Thoracic aorta (tissue), 1 donor: ENCODE measurements around a stretch of chr2.

GRCh38 chr2:28277853-28279195, 114.3 kb upstream of the FOSL2 start:
- RAMPAGE, long total RNA, result no peak

- RAMPAGE, long total RNA, result no peak
Measured at GRCh38 chr2:28327093-28327434, 65.6 kb upstream of the FOSL2 start.

- RAMPAGE, long total RNA, result no peak
Measured at GRCh38 chr2:28335314-28336105, 57.1 kb upstream of the FOSL2 start.

GRCh38 chr2:28338137-28338697, 54.4 kb upstream of the FOSL2 start:
- RAMPAGE, long total RNA, result no peak

DNA sequence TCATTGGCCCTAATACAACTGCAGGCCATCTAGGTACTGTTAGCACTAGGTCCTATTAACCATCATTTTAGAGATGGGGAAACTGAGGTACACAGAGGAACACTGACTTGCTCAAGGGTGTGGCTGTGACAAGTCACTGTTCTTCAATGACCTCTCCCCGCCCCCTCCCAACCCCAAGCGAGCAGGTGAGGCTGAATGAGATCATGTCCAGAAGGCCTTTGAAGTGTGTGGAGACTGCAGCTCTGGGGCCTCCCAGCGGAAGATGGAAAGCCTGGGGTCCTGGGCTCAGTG, 17.0 kb upstream of the FOSL2 start:
- RAMPAGE, long total RNA, result no peak

DNA sequence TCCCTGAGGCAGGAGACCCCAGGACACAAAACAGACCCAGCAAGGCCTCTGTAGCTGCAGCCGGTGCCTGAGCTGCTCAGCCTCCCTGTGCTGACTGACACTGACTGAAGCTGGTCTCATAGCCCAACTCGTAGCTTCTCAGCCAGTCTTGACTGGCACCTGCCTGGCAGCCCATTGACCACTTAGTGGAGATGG, 14.1 kb upstream of the FOSL2 start:
- RAMPAGE, long total RNA, result no peak

DNA sequence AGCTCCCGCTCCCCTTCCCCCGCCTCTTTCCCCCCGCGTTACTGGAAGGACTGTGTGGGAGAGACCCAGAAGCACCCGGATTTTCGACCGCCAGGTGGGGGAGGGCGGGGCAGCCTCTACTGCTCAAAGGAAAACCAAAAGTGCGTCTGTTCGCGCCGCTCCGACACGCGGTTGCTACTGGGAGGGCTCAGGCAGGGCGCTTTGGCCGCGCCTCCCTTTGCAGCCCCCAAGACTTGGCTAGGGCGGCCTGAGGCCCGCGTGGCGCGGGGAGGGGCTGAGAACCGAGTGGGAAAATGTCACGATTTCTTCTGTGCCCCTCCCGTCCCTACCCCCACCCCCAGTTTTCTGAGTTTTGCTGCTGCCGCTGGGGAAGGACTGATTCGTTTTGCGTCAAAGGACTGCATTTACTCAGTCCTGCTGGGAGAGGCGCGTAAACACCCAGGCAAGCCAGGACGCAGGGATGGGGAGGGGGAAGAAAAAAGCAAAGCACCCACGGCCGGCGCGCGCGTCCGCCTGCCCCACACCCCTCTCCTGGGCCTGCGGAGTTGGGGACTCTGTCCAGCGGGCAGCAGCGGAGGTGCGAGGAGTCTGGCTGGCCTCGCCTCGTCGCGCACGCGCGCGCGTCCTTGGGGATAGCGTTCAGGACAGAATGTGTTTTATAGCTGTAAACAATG, 2.0 kb upstream of the FOSL2 start:
- RAMPAGE, long total RNA, result no peak

DNA sequence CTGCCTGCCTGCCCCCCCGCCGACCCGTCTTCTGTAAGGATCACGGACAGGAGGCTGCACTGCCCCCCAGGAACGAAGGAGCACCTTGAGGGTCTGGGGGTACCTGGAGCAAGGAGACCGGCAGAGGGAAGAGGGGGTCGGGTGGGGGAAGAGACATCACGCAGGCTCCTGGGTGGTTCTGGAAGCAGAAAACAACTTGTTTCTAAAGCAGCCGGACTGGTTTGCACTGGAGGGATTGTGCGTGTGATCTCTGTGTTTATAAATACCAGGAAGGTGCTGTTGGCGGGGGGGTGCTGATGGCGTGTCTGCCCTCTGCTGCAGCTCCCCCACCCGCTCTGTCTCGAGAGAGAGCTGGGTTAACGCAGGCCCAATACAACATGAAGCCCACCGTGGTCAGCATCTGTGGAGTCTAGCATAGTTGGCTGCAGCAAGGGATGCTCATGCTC, 1.8 kb downstream of the FOSL2 start:
- RAMPAGE, long total RNA, result no peak

DNA sequence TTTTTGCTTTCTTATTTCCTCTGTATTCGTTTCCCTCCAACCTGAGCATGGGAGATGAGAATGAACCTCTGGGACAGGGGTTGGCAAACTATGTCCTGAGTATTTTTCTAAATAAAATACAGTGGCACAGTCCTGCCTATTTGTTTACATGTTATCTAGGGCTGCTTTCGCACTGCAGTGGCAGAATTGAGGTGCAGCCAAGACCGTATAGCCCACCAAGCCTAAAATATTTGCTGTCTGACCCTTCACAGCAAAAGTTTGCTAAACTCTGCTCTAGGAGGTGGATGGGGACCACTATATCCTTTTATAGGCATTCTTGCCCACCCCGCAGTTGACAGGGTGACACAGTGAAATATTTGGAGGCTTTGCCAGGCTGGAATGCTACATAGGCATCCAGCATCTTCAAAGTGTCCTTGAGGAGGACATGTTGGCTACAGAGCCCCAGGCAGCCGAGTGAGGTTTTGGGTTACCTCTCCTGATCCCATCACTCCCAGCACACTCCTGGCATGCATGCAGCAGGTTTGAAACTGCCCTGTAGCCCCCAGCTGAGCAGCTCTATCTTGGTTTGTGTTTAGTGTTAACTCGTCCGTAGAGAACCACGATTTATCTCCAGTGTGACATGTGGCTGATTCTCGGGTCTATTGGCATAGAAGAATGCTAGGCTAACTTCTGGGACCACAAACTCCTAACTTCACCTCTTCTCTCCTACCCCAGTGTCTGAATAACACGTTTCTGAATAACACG, 7.2 kb downstream of the FOSL2 start:
- RAMPAGE, long total RNA, result no peak

DNA sequence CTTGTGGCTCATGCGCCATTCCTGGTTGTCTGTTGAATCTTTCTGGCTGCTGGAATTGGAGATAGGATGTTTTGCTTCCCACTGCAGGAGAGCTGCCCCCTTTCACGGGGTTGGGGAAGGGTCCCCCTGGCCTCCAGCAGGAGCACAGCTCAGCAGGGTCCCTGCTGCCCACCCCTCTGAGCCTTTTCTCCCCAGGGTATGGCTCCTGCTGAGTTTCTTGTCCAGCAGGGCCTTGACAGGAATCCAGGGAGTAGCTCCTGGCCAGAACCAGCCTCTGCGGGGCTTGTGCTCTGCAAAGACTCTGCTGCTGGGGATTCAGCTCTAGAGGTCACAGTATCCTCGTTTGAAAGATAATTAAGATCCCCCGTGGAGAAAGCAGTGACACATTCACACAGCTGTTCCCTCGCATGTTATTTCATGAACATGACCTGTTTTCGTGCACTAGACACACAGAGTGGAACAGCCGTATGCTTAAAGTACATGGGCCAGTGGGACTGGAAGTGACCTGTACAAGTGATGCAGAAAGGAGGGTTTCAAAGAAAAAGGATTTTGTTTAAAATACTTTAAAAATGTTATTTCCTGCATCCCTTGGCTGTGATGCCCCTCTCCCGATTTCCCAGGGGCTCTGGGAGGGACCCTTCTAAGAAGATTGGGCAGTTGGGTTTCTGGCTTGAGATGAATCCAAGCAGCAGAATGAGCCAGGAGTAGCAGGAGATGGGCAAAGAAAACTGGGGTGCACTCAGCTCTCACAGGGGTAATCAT, 21.3 kb downstream of the FOSL2 start:
- RAMPAGE, long total RNA, result start-site peak on the plus strand centred at position 421 of the sequence, 73 bp wide, 82 reads; start-site peak on the plus strand centred at position 539 of the sequence, 8 bp wide, 23 reads

GRCh38 chr2:28422019-28422389, 29.3 kb downstream of the FOSL2 start:
- RAMPAGE, long total RNA, result no peak

DNA sequence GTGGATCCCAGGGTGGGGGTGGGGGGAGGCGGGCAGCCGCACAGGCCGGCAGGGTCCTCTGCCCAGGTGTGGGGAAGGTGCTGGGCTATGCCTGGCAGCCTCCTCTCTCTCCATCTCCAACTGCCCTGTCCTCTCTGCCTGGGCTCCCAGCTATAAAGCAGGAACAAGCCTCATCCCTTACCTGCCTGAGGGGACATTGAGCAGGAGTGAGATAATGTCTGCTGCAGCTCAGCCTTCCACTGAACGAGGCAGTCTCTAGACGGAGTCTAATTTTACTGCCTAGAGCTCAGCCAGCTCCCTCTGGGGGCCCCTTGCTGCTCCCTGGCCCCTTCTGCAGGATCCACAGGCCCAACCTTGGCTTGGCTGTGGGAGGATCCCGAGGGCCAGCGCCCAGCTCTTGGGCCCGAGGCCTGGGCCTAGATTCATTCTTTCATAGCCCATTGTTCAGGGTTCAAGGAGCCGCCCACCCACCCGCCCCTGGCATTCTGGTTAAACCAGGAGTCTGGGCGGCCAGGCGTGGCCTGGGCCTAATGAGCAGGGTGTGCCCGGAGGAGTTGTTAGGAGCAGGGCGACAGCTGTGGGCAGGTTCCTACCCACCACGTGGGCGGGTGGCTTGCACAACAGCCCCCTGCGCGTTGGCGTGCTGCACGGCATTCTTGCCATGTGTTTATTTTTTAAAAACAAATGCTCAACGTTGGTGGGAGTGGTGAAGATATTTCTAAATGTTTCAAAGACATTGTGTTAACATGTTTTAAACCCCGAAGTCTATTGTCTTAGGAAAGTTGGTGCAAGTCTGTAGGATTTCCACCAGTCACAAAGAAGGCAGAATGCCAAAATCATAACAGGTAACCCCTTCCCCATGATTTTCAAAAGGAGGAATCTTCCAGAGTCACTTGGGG, 44.7 kb downstream of the FOSL2 start:
- RAMPAGE, long total RNA, result no peak

DNA sequence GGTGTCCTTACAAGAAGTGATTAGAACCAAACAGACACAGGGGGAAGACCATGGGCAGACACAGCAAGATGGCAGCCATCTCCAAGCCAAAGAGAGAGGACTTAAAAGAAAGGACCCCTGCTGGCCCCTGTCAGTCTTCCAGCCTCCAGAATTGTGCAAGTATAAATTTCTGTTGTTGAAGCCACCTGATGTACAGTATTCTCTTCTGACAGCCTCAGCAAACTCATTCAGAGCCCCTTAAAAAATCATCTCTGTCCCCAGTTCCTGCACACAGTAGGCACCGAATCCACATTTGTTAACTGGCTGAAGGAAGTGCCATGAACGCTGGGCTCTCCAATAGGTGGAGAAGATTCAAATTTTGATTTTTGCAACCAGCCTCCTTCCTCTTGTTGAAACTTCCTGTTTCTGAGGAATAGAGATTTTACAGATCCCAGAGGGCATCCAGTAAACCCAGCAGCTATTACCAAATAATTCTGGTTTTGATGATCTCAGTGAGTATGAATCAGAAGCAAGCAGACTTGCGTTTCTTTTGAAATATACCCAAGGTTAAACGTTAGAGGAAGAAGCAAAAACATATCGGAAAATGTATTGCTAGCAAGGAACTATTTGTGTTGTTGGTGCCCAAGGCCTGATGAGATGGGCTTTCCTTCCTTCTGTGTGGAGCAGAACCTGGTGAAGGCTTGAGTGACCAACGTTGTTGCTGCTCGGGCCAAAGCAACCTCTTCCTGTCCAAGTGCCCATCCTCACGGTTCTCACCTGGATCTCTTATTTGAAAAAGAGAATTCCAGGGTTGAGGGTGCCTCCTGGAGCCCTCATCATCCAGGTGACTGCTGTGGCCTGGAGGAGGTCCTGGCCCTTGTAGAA, 47.7 kb upstream of the PLB1 start:
- RAMPAGE, long total RNA, result no peak

GRCh38 chr2:28601298-28602030, 105.6 kb downstream of the PLB1 start:
- RAMPAGE, long total RNA, result start-site peak on the plus strand at chr2:28601885-28601913, 53 reads

GRCh38 chr2:28680817-28681697, 70.6 kb upstream of the PPP1CB start:
- RAMPAGE, long total RNA, result no peak

DNA sequence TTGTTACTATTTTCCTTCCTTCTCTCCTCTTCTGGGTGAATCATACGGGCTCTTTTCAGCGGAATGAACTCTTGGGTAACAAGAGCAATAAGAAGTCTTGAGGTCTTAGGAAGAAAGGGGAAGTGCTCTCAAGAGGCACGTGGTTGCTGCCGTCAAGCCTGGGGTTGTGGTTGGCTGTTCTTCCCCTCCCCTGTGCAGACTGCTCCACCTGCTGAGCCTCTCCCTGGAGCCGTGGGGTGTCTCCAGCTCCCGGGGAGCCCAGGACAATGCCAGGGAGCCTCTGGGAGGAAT, 19.4 kb downstream of the TOGARAM2 start:
- RAMPAGE, long total RNA, result no peak

DNA sequence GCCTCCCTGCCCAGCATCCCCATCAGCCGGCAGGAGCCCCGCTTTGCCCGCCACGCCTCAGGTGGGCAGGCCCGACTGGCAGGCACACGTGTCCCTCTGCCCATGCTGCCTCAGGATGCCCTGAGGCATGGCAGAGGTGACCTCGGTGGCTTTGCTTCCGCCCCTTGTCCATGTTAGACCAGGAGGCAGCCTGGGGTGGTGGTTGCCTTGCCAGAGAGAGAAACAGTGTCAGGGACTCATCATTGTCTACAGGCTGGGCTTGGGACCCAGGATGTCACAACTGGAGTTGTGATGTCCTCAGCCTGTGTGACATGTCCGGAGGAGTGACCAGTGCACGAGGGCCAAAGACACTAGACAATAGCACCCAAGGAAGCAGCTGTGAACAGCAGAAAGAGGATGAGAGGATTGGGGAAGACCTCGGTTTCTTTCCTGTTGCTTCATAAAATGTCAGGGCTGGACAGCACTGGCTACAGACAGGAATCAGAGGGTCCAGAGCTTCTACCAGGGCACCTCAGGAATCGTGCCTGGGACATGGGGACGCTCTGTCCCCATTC, 36.9 kb downstream of the TOGARAM2 start:
- RAMPAGE, long total RNA, result no peak

DNA sequence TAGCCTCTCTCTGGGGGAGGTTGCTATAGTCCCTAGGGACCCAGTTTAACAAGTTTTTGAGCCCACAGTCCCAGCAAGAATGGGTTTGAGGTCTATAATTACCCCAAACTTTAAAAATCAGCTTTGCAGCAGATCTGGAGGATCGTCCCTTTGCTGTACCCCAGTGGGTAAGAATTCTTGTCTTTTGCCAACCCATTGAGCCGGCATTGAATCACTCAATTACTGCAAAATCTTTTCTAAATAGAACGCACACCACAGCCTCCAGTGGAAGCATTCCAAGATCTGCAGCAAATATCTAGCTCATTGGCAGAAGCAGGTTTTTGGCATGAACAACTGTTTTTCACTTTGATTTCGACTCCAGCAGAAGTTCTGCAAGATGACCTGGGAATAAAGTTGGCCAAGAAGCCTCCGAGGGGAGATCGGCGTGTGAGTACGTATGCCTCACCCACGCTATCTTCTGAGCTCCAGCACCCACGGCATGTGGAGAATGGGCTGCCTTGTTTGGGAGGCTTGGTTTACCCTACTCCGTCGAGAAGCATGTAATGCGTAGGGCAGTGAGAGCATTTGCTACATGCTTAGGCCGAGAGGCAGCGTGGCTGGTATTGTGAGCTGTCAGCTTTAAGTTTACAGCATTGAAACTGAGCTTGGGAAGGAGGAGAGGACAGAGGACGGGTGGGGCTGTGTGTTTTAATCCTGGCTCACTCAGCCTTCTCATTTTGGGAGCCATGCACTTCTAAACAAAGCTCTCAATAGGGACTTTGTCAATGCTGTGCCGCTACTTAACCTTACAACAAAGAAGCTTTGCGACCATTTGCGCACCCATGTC, 10.6 kb downstream of the PCARE start:
- RAMPAGE, long total RNA, result no peak

DNA sequence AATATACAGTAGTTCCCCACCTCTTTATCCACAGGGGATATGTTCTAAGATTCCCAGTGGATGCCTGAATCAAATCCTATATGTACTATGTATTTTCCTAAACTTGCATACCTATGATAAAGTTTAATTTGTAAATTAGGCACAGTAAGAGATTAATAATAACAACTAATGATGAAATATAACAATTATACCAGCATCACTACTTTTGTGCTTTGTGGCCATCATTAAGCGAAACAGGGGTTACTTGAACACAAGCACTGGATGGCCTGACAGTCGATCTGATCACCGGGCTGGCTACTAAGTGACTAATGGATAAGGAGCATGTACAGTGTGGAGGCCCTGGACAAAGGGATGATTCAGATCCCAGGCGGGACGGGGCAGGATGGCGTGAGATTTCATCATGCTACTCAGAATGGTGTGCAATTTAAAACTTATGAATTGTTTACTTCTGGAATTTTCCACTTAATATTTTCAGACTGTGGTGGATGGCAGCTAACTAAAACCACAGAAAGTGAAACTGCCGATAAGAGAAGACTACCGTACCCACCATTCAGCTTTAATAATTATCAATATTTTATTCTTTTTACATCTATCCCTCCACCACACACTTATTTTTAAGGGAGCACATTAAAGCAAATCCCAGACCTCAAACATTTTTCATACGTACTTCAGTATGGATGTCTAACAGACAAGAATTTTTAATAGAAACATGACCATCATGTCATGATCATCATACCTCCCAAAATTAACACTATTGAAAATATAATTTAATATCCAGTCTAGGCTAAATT, 7.0 kb upstream of the CLIP4 start:
- RAMPAGE, long total RNA, result no peak

GRCh38 chr2:29114491-29114877, 731 bp upstream of the CLIP4 start:
- RAMPAGE, long total RNA, result no peak